ENCODE results near the genes NUDT6 and HSPA4L.

DNA sequence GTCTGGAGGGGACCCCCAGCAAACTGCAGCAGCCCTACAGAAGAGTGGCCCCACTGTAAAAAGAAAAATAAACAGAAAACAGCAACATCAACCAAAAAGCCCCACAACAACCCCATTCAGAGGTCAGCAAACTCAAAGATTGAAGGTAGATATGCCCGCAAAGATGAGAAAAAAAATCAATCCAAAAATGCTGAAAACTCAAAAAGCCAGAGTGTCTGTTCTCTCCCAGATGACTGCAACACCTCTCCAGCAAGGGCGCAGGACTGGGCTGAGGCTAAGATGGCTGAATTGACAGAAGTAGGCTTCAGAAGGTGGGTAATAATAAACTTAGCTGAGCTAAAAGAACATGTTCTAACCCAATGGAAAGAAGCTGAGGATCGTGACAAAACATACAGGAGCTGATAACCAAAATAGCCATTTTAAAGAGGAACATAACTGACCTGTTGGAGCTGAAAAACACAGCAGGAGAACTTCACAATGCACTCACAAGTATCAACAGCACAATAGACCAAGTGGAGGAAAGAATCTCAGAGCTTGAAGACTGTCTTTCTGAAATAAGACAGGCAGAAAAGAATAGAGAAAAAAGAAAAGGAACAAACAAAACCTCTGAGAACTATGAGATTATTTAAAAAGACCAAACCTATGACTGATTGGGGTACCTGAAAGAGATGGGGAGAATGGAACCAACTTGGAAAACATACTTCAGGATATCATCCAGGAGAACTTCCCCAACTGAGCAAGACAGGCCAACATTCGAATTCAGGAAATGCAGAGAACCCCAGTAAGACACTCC is 84.1 kb upstream of the ADAD1 start:
- PRO-cap = no peak
- RAMPAGE, long total RNA, 3 experiments = no peak in any of the 3 experiments

- PRO-cap = no peak
- RAMPAGE, long total RNA, 3 experiments = no peak in any of the 3 experiments
These were observed 50.9 kb upstream of the ADAD1 start for GRCh38 chr4:122328002-122328289.

DNA sequence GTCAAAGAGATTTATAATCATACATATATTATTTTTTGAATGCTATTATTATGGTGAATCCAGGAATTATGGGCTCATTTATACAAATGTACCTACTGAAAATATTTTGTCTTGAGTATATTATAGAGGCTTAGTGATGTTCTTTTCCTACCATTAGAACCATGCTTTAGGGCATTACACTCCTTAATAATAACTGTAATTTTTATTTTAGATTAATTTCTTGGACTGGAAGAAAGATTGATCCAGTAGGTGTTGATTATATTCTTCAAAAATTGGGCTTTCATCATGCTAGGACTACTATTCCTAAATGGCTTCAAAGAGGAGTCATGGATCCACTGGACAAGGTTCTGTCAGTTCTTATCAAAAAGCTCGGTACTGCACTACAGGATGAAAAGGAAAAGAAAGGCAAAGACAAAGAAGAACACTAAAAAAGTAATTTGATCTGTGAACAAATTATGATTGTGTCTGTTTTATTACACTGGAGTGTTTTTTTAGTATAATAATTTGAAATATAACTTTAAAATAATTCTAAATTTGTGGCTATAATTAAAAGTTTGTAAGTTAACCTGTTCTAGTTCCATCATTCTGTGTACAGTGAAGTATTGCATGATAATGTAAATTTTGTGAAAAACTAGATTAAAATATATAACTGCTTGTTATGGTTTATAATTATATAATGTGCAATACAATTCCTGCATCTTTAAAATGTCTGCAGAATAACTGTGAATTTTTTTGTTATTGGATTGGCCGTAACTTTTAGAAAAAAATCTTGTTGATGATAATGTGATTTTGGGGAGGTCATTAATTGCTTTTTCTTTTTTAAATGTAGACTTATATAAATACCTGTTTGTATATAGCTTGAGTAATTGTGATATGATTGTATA is 16.7 kb upstream of the ADAD1 start:
- PRO-cap = no peak
- RAMPAGE, long total RNA, 3 experiments = no peak in any of the 3 experiments

DNA sequence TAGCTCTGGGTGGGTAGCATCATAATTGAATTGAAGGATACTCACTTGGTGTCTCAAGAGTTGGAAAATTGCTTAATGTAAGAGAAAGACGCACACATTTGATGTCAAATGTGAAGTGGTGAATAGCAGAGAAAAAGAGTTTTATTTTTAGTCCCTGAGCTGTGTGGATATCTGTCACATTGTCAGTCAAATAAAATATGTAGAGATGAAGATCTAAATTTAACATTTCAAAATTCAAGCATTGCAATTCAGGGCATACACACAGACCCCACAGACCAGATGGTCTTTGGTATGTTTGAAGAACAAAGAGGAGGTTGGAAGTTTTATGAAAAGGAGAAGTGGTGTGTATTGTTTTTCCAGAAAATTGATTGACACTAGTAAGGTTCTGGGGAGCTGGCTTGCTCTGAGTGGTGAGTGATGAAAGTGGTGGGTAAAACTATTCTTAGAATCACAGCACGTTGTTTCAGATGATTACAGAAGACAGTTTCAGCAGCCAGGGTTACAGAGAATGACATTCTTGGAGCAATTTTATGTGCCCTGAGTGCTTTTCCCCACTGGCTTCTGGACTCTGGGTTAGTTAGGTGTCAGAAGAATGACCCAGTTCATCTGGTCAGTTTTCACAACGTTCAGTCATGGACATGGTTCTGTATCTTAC is 44.9 kb upstream of the BBS12 start:
- PRO-cap = no peak
- RAMPAGE, long total RNA, 3 experiments = no peak in any of the 3 experiments

- PRO-cap = no peak
- RAMPAGE, long total RNA, 3 experiments = no peak in any of the 3 experiments
These were observed 28.1 kb upstream of the FGF2 start for GRCh38 chr4:122798569-122798867.

GRCh38 chr4:122917508-122918308 is 4.7 kb downstream of the NUDT6 start:
- PRO-cap = no peak
- RAMPAGE, long total RNA, 3 experiments = no peak in any of the 3 experiments

DNA sequence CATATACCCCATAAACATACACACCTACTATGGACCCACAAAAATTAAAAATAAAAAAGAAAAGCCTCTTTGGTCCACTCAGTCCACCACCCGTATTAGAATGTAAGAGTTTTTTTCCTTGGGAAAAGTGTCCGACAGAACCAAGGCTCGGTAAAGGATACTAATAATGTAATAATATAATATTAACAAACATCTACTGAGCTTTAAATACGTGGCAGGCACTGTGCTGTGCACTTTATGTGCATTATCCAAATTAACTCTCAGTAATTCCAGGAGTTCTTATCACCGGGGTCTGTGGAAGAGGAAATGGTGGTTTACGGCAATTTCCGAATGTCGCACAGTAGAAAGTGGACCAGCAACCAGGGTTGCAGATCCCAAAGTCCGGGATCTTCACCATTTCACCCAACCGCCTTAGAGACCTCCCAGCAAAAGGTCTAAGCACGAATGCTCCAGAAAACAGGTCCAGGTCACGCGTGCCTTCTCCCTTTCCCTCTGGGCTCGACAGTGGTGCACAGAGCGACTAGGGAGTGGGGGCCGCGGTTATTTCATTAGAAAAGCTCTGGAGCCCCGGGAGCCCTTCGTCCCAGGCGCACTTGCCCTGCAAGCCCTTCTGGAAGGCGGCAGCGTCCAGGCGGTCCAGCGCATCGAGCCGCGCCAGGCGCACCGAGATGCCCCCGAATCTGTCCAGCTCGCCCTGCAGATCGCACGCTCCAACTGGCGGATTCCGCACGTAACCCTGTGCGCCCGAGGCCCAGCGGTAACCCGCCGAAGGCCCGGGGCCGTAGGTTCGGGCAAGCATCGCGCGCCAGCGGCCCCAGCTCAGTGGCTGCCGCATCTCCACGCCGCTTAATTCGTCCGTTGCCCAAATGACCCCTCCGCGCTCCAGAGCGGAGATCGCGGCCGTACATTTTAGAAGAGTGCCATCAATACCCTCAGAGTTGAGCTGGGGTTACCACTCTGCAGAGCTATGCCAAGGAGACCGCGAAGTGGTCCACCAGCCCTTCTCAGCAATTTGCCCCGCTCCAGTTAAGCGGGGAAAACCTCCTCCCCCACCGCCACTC is at the start of gene NUDT6:
Gene NUDT6, minus strand, starts transcription at position 860 of the 1,061 bp plus-strand sequence.
- PRO-cap = unidirectional peak, minus-strand start at position 860 of the sequence
- RAMPAGE, long total RNA, 3 experiments = start-site peak on the minus strand in 3 of 3 experiments, centred at positions 844 to 862 of the sequence, 66 to 140 reads per replicate

GRCh38 chr4:122979133-122979394 is 56.2 kb downstream of the SPATA5 start:
- PRO-cap = no peak
- RAMPAGE, long total RNA, 3 experiments = no peak in any of the 3 experiments

DNA sequence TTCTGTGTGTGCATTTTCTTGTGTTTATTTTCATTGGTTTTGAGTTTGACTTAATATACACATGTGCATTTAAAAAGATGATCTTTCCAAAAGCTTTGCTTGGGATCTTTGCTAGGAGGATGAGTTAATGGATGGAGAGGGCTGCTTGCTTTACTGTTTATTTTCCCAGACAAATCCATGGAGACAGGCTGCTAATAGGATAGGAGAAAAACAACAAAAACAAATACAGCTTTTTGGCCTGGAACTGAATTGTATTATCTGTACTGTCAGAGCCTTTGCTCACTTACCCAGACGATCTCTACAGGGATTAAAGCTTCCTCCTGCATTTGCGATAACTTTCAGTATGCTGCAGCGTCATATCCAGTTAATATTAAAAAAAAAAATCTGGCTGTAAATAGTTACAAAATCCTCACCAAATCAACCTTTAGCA is 190.3 kb downstream of the SPATA5 start:
- PRO-cap = no peak
- RAMPAGE, long total RNA, 3 experiments = no peak in any of the 3 experiments

DNA sequence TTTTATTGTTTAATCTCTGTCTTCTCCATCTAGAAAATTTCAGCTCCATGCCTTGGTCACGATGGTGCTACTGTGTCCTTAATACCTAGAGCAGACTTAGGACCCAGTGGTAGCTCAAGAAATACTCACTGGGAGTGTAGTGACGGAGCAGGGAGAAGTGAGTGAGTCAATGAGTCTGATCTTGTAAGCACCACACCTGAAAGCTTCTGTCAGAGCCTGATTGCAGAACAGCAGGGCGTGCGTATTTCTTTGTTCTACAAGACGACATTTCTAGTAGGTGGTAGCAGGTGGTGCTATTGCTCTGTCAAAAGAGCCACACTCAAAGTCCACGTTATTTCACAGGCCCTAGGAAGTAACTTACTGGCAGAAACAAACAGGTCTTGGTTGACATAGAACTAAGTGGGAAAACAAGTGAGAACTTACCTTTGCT is 46.5 kb upstream of the SPRY1 start:
- PRO-cap = no peak
- RAMPAGE, long total RNA, 3 experiments = no peak in any of the 3 experiments

DNA sequence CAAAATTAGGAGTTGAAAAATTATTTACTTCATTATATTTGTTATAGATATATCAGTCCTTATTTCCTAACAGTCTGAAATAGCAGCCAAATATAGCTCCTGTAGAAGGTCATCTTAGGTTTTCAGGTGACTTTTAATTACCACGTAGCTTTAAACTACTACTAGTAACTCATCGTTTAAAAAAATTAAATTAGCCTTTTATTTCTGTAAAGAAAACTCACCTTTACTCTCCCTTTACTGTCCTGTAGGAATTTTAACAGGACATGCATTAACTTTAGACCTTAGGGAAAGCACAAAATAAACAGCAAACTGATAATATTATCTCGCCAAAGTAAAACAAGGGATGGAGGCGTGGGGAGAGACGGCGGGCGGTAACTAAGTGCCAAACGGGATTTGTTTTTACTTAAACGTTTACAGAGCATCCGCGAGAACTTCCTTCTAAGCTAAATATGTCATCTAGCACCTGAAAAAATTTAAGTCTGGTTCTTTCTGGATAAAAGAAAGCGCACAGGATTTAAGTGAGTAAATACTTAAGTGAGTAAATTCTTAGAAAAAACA is 108.3 kb downstream of the SPRY1 start:
- PRO-cap = no peak
- RAMPAGE, long total RNA, 3 experiments = no peak in any of the 3 experiments

DNA sequence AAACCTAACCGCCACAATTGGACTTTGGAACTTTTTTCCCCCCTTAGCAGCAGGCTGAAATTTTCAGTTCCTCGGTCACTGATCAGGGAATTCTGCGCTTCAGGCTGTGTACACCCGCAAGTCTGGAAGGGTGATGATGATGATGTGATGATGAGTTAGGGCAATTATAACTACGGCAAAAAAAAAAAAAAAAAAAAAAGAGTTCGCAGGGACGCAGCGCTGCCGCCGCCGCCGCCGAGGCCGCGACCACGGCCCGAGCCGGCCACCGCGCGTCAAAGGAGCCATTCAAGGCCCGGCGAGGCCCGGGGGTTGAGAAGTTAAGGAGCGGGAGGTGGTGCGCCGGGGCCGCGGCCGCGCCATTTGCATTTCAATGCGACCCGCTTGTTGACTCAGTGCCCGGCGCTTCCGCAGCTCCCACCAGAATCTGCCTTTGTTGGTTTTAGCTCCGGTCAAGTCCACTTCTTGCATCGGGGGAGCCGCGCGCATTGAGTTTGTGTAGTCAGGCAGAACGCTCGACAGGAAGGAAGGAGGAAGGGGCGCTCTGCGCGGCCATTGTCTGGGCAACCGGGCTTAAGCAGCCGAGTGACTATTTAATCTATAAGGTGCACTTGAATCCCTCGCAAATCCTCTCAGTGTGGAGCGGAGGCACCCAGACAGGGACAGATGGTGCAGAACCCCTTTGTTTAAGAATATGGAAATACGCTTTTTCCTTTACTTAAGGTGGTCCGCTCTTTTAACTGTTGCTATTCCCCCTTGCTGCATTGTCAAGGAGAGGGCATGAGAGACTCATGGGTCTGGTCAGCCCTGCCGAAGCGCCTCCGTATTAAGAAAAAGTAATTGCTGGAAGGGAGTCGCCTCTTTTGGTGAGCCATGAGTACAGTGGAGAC is 109.1 kb downstream of the SPRY1 start:
- PRO-cap = bidirectional peak, plus-strand start at position 192 of the sequence, minus-strand start at position 94 of the sequence
- RAMPAGE, long total RNA, 3 experiments = no peak in any of the 3 experiments

GRCh38 chr4:123985990-123986356 is 589.4 kb downstream of the SPRY1 start:
- PRO-cap = no peak
- RAMPAGE, long total RNA, 3 experiments = no peak in any of the 3 experiments

GRCh38 chr4:124030359-124030582 is 633.7 kb downstream of the SPRY1 start:
- PRO-cap = no peak
- RAMPAGE, long total RNA, 3 experiments = no peak in any of the 3 experiments

GRCh38 chr4:124903867-124904760 is 191.6 kb upstream of the ANKRD50 start:
- PRO-cap = no peak
- RAMPAGE, long total RNA, 3 experiments = no peak in any of the 3 experiments

- PRO-cap = no peak
- RAMPAGE, long total RNA, 3 experiments = no peak in any of the 3 experiments
These were observed 2.2 kb downstream of the FAT4 start for GRCh38 chr4:125316877-125317336.

- PRO-cap = bidirectional peak, plus-strand start at chr4:125317512, minus-strand start at chr4:125317430
- RAMPAGE, long total RNA, 3 experiments = no peak in any of the 3 experiments
These were observed 2.8 kb downstream of the FAT4 start for GRCh38 chr4:125317337-125318172.

GRCh38 chr4:125676161-125676604 is 361.4 kb downstream of the FAT4 start:
- PRO-cap = no peak
- RAMPAGE, long total RNA, 3 experiments = no peak in any of the 3 experiments

GRCh38 chr4:127781618-127782452 is at the start of gene HSPA4L:
HSPA4L (plus strand) TSS chr4:127782322.
- PRO-cap = bidirectional peak, plus-strand start at chr4:127781798, minus-strand start at chr4:127781744; bidirectional peak, plus-strand start at chr4:127782322, minus-strand start at chr4:127782036
- RAMPAGE, long total RNA, 3 experiments = start-site peak on the plus strand in 1 of 3 experiments, at chr4:127782320-127782351 at its widest, 10 reads per replicate

- PRO-cap = no peak
- RAMPAGE, long total RNA, 3 experiments = no peak in any of the 3 experiments
These were observed 13.6 kb downstream of the LARP1B start for GRCh38 chr4:128074751-128075141.

All from gastrocnemius medialis (tissue), 3 donors.